HTR-8/SVneo (cell line): ENCODE measurements around a stretch of chr15.

- RRBS, result no CpG with 5 or more reads among the region's 19 CpGs
These were observed 5.6 kb upstream of the FES start for GRCh38 chr15:90878509-90879365.

DNA sequence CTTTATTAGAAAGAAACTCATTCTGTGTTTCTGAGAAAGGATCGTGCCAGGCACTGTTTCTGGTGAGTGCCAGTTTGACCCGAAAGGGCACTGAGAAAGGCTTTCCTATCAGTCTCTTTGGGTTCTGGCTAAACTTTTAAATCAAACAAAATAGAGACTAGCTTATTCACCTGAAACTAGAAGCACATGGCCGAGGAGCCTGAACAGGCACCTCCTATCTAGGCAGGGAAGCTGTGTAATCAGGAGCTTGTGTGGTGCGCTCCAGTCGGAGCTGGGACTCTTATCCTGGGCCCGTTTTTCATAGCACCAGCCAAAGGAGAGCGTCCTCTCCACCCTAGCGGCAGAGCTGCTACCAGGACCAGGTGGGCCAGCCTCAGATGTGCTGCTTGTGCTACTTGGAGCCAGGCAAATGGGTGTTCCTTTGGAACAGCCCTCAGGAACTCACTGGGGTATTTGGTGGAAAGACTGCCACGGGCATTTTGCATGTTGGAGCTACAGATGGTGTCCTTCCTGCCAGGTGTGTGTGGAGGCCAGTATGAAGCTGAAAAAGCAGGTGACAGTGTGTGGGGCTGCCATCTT, 660 bp downstream of the MAN2A2 start:
- RRBS, result no CpG with 5 or more reads among the region's 9 CpGs

- RRBS, result no CpG with 5 or more reads among the region's 26 CpGs
These were observed 9.0 kb downstream of the MAN2A2 start for GRCh38 chr15:90912015-90912656.

GRCh38 chr15:90914979-90915783, 12.1 kb downstream of the MAN2A2 start:
- RRBS, result no CpG with 5 or more reads among the region's 9 CpGs

- RRBS, result no CpG with 5 or more reads among the region's 29 CpGs
These were observed 6.3 kb downstream of the RCCD1 start for GRCh38 chr15:90960631-90961834.

- RRBS, result 4% methylated on average over 7 of the region's 21 CpGs
These were observed 766 bp downstream of the VPS33B start for GRCh38 chr15:91021340-91022316.

DNA sequence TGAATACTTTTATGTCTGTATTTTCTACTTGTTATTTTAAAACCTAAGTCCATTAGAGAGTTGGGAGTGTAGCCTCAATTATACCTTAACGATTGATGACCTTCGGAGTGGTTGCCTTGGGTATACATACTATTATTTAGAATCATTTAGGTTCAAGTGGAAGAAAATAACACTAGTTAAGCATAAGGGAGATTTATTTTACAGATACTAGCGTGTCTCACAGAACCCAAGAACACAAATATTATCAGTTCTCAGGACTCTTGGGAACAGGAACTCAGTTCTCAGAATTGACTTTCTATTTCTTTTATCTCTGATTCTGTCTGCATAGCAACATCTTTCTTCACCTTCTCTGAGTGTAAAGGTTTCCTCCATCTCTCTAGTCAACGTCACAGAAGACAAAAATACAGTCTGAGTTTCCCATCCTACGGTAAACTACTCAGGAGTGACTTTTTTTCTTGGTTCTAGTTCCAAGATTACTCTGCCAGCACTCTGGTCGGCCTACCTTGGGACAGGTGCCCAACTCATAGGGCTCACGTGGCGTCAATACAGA, 220.0 kb downstream of the SV2B start:
- RRBS, result no CpG with 5 or more reads among the region's 8 CpGs

- RRBS, result no CpG with 5 or more reads among the region's 5 CpGs
These were observed 88.2 kb downstream of the SLCO3A1 start for GRCh38 chr15:91941634-91942217.

GRCh38 chr15:91946503-91947234, 93.2 kb downstream of the SLCO3A1 start:
- RRBS, result no CpG with 5 or more reads among the region's 12 CpGs

DNA sequence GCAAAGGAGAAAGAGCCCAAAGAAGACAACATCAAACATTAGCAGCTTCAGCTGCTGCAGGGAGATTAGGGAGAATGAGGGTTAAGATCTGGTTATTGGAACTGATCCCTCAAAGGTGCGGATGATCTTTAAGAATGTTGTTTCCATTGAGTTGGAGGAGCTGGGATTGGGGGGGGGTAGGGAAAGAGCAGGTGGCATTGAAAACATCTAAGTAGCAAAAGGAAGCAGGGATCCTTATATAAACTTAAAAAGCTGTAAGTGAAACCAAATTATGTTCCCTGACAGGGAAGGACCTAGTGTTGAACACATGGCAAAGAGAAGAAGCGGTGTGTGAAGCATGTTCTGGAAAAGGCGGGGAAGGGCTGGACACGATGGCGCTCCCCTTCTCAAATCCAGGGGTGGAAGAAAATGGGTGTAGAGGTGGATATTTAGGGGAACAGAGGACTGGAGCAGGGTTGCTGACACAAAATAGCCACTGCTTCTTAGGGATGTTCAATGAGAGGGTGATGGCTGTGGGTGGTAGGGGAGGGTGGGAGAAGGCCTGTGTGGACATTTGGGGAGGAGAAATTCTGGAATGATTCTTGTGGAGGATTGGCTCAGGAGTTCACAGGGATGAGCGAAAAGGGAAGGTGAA, 163.7 kb downstream of the SLCO3A1 start:
- RRBS, result no CpG with 5 or more reads among the region's 6 CpGs

- RRBS, result no CpG with 5 or more reads among the region's 3 CpGs
These were observed 209.0 kb upstream of the ST8SIA2 start for GRCh38 chr15:92184809-92185040.

DNA sequence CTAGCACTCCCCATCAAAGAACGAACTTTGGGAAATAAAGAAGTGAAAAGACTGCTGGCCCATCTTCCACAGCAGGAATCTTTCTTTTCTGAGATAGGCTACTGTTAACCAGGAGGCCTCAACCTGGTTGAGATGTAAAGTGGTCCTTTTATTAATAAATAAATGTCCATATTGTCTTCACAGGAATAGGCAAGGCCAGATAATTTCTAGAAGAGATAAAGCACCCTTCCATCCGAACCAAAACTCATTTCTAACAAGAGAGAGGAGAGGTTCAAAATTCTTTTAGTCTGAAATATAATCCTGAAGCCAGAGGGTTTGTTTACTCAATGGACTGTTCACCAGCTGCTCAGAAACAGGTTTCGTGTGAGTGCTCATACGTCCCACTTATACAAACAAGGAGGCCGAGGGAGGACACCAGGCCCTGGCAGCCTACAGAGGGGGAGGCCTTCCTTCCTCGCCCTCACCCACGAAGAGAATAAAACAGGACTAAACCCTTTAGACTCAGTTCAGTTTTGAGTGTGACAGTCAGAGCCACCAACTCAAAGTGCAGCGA, 17.5 kb downstream of the FAM174B start:
- RRBS, result no CpG with 5 or more reads among the region's 8 CpGs

DNA sequence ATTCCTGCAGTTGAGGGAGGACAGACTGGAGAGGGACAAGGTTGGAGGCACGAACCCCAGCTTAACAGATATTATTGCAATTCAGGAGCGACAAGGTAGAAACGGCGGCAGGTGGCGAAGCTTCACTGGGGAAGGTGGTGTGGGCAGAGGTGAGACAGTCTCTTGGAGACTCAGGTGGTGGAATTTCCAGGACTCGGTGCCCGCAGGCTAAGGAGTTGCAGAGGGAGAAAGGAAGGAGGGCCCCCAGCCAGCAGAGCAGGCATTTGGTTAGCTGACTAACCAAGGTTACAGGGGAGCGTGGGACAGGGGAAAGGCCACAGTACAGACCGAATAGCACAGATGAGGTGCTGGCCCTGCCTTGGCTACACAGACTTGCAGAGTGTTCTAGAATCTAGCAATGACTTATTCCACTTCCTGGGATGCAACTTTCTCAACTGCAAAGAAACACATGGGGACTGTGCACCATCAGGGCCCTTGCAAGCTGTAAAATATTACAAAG, 2.9 kb downstream of the FAM174B start:
- RRBS, result no CpG with 5 or more reads among the region's 9 CpGs

- RRBS, result no CpG with 5 or more reads among the region's 13 CpGs
These were observed 68.5 kb upstream of the CHD2 start for GRCh38 chr15:92831246-92832317.

GRCh38 chr15:92877373-92877939, 22.7 kb upstream of the CHD2 start:
- RRBS, result no CpG with 5 or more reads among the region's 3 CpGs

- RRBS, result no CpG with 5 or more reads among the region's 5 CpGs
These were observed 18.6 kb downstream of the CHD2 start for GRCh38 chr15:92918754-92919028.

GRCh38 chr15:92966799-92967503, 66.8 kb downstream of the CHD2 start:
- RRBS, result no CpG with 5 or more reads among the region's 7 CpGs

DNA sequence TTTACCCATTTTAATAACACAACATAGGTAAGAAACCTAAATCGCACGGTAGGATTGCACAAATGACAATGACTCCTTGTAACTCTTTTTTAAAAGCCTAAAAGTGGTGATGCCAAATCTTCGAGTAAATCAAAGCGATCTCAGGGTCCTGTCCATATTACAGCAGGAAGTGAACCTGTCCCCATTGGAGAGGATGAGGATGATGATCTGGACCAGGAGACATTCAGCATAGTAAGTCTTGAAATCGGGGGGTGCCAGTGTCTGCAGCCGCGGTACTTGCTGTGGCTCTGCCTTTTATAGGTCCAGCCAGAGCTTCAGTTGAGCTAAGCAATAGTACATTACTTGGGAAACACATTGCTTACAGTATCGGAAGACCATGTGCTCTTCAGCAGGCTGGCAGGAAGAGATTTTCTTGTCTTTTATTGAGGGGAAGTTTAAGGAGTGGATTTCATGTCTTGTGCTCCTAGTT, 84.5 kb downstream of the RGMA start:
- RRBS, result no CpG with 5 or more reads among the region's 8 CpGs

- RRBS, result no CpG with 5 or more reads among the region's 24 CpGs
These were observed 59.5 kb downstream of the RGMA start for GRCh38 chr15:93029252-93030134.

- RRBS, result no CpG with 5 or more reads among the region's 30 CpGs
These were observed 17.8 kb downstream of the RGMA start for GRCh38 chr15:93070864-93071967.